LUHMES (cell line): ENCODE results near the gene EIF2AK2.

- PRO-cap, result no peak
Measured at GRCh38 chr2:32398492-32398950, 41.7 kb downstream of the BIRC6 start.

GRCh38 chr2:33042068-33042682 is 95.4 kb downstream of the LTBP1 start:
- PRO-cap, result no peak

DNA sequence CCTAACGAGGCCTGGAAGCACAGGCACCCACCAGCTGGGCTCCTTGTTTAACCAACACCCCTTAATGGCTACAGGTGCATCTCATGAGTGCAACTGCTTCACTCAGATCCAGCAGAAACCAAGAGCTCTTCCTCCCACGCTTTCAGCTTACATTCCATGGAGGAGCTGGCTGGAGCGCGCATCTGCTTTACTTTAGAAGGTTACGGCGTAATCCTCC is 174.6 kb downstream of the LTBP1 start:
- PRO-cap, result no peak

GRCh38 chr2:33439085-33440037 is 37.1 kb upstream of the RASGRP3 start:
- PRO-cap, result no peak

DNA sequence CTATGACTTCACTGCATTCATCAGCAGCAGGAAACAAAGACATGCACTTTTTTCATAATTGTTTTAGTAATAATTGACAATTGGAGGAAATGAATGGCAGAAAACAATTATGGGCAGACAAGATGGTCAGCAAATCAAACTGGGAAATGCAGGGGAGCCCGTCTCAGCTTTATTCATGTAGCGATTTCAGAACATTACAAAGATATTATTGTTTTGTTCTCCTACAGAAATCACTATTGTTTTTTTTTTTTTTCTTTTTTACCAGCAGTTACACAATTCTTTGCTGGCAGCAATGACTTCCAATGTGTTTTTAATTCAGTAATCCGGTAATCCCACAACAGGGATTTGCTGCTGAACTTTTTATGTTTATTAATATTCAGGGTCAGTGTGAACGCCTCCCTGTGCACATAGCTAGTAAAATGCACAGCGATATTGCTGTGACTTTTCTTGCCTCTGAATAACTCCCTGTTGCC is 33.8 kb upstream of the RASGRP3 start:
- PRO-cap, result no peak

- PRO-cap, result no peak
Measured at GRCh38 chr2:33444874-33445517, 31.5 kb upstream of the RASGRP3 start.

DNA sequence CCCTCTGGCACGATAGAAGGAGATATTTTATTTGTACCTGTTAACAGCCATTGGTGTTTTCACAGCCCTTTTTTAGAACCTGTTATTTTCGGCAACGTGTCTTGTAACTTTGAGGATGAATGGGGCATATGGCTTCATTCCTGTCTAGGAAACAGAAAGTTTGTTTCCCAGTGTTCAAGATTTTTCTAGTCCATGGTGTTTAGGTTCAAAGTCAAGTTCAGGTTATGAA is 300 bp downstream of the RASGRP3 start:
- PRO-cap, result no peak

GRCh38 chr2:33558581-33559096 is 40.5 kb downstream of the FAM98A start:
- PRO-cap, result no peak

DNA sequence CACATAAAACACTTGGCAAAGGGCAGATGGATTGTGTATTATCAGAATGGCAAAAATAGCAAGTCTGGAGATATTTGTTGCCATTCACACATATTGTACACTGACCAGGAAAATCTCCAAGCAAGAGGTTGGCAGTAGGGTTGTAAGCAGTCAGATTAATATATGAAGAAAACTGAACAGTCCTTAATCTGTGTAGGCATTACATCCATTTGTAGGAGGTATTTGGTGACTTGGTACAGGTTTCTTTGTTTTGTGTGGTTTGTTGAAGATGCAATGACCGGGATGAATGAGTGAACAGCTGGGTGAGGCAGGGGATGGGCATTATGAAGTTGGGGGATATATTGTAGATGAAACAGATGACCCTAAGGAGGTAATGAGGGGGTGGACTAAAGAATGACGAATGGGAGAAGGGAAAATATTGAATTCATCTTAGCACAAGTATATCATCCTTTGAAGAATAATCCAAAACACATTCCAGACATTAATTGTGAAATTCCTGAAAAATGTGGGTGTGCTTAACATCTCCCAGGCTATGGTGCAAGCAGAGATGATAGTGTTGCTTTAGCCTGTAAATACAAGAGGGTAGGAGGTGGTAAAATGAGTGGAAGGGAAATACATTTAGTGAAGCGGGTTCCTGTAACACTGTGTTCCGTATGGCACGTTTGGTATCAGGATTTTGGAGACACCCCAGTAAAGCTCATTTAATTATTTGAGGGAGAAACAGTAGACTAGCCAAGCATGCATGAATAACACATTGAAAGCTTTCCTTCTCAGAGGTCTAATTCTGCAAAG is 5.8 kb downstream of the CRIM1 start:
- PRO-cap, result no peak

- PRO-cap, result no peak
Measured at GRCh38 chr2:36369636-36370196, 14.1 kb downstream of the CRIM1 start.

- PRO-cap, result no peak
Measured at GRCh38 chr2:36393333-36393977, 37.9 kb downstream of the CRIM1 start.

DNA sequence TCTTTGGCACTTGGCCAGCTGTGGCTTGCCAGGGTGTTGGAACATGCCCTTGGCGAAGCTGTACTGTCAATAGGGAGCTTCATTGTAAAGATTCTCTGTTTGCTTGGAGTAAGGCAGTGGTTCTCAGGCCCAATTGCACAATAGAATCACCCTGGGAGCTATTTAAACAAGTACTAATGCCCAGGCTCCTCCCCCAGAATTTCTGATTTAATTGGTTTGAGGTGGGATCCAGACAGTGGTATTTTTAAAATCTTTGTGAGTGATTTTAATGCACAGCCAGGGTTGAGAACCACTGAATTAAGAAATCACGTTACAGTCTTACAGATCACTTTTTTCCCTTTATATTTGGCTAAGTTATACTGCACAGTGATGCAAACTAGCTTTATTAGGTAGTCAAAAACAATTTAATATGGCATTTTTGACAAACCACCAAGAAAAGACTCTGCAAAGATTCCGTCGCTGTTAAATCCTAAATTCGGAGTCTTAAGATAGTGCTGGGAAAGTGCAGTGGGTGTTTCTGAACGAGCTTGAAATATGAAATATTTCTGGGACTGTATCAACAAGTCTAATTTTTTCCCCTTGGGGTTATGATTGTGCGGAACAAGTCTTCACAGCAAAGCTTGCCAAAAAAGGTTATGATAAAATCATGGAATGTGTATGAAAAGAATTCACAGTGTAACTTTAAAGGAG is 78.0 kb downstream of the CRIM1 start:
- PRO-cap, result no peak

DNA sequence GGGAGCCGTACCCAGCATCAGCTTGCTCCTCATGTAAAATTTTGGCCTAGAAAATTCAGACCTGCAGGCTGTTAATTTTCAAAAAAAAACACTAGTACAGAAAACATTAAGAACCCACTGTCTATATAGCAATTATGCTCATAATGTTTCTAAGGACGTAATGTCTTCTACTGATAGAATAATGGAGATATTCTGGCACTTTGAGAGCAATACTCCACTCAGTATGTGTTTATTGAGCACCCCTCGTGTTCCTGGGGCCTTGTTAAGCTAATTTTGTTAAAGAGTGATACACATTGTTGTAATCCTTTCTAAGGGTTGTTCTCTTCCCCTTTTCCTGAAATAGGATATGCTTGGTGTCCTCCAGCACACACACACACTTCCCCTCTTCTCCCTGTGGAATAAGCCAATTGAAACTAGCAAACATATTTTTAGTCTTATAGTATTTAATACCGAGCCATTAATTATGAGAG is 114.0 kb downstream of the CRIM1 start:
- PRO-cap, result no peak

DNA sequence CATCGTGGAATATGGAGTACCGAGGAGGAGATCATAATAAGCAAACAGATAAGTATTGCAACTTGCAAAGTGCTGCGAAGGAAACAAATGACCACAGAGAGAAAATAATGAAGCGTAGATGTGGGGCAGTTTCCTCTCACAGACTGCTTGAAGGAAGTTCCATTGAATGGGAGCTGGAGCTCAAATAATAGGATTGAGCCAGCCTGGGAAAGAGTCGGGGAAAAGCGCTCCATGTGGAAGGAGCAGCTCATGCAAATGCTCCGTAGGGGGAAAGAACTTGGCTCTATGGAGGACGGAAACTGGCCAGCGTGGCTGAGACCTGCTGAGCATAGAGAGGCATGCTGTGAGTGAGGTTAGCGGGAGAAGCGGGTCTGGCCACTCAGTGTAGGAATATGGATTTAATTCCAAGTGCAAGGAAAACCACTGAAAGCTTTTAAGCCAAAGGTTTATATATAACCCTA is 28.6 kb upstream of the VIT start:
- PRO-cap, result no peak

- PRO-cap, result no peak
Measured at GRCh38 chr2:36866213-36866488, 100.2 kb downstream of the STRN start.

DNA sequence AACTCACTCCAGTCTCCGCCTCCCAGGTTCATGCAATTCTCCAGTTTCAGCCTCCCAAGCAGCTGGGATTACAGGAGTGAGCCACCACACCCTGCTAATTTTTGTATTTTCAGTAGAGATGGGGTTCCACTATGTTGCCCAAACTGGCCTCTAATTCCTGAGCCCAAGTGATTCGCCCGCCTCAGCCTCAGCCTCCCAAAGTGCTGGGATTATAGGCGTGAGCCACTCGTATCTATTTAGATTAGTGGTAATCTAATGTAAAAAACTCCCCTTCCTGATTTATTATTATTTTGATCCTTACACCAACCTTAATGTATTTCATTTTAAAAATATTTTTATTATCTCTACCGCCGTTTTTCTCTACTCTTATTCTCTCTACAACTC is 66.4 kb downstream of the STRN start:
- PRO-cap, result no peak

- PRO-cap, result no peak
Measured at GRCh38 chr2:37147574-37148295, 9.0 kb downstream of the EIF2AK2 start.

- PRO-cap, result unidirectional peak, plus-strand start at chr2:37156392; bidirectional peak, plus-strand start at chr2:37156932, minus-strand start at chr2:37156959; bidirectional peak, plus-strand start at chr2:37157061, minus-strand start at chr2:37157008
Measured at GRCh38 chr2:37156262-37157501, at the start of gene EIF2AK2. Gene EIF2AK2 (minus strand): TSS chr2:37156980.

- PRO-cap, result no peak
Measured at GRCh38 chr2:37326356-37326695, 1.7 kb upstream of the PRKD3 start.

DNA sequence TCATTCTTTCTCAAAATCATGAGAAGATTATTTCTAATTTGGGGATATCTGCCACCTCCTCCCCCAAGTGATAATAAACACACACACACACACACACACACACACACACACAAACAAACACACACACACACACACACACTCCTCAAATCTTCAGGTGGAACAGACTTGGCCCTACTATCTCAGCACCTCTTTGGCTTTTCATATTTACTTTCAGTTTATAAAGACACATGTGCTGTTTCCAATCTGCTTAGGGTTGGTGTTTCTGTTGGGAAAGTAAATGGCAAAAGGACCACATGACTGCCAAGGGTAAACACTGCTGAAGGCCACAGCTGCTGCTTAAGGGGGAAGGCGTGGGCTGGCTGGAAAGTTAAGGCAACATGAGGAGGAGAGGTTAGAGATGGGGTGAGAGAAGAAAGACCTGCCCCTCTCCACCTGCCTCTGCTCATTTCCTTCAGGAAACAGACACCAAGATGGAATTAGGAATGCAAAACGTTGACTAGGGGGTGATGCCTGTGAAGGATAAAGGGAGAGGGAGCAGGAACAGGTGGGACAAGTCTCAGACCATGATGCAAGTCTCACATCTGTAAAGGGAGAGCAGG is 86.2 kb downstream of the CDC42EP3 start:
- PRO-cap, result no peak